Peyer's patch (tissue), 4 donors: ENCODE results near the gene NAIP.

GRCh38 chr5:68220204-68220718 lies 4.7 kb downstream of the PIK3R1 start:
- PRO-cap = no peak
- RAMPAGE, long total RNA, 4 experiments = no peak in any of the 4 experiments

DNA sequence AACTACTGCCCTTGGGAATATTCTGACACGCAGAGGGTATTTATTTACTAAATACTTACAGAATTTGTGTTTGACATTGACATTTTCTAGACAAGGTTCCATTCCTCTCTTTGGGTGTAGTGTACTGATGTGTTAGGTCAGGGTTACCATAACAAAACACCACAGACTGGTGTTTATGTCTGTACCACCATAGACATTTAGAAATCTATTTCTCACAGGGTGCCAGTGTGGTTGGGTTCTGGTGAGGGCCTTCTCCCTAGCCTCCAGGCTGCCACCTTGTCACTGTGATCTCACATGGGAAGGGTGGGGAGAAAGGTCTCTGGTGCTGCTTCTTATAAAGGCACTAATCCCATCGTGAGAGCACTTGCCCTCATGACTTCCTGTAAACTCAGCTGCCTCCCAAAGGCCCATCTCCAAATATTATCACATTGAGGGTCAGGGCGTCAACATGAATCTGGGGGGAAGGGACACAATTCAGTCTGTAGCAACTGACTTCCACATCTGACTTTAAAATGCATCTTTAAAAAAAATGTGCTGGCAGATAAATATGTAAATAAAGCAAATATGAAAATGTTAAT lies 49.8 kb downstream of the PIK3R1 start:
- PRO-cap = no peak
- RAMPAGE, long total RNA, 4 experiments = no peak in any of the 4 experiments

DNA sequence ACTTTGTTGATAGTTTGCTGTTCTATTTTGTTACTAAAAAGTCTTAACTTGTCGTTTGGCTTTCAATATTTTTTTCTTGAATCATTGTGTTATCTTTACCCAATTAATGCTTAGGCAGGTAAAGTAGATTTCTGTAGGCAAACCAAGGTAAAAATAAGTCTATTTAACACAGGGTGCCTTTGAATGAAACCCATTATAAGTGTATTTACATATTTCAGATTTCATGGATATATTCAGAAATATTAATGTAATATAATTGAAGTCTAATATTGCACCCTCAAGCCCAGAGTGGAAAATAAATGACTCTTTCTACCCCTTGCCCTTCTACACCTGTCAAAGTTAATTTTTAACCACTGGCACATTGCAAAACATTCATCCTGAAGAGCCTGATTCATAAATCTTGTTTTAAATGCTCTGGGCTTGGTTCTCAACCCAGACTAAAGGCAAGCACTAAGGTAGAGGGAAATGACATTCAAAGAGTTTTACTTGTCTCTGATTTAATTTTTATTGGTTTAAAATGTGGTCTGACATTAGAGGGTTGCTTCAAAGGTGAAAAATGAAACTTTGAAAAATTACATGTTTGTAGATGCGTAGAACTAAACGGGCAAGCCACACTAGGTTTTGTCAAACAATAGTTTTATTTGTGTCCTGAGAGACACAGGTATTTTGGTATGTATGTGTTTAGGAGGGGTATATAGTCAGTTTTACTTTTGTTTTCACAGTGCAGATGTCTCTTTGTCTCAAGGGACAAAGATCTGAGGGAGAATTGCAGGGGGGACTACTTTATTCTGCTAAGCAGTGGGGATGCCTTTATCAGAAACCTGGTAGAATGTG lies 69.6 kb downstream of the PIK3R1 start:
- PRO-cap = unidirectional peak, plus-strand start at position 408 of the sequence
- RAMPAGE, long total RNA, 4 experiments = no peak in any of the 4 experiments

GRCh38 chr5:68288914-68289016 lies 73.2 kb downstream of the PIK3R1 start:
- PRO-cap = no peak
- RAMPAGE, long total RNA, 4 experiments = no peak in any of the 4 experiments

- PRO-cap = no peak
- RAMPAGE, long total RNA, 4 experiments = no peak in any of the 4 experiments
These were observed 73.8 kb downstream of the PIK3R1 start for GRCh38 chr5:68289225-68289985.

DNA sequence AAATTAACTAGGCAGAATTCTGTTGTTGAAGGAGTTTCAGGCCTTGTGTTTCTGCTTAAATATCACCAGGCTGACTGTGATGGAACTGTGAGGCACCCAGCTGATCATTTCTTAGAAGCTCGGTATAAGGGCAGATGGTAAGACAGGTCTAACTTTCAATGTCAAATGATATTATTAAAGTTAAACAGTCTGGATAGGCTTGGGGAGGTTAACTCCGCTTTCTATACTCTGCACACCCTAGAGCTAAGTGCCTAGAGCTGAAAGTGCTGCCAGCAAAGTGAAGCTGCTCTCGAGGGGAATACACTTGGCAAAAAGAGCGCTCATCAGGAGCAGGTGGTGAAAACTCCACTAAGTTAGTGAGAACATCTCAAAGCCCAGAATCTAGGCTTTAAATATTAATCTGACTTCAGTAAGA lies 349.7 kb upstream of the SLC30A5 start:
- PRO-cap = no peak
- RAMPAGE, long total RNA, 4 experiments = no peak in any of the 4 experiments

DNA sequence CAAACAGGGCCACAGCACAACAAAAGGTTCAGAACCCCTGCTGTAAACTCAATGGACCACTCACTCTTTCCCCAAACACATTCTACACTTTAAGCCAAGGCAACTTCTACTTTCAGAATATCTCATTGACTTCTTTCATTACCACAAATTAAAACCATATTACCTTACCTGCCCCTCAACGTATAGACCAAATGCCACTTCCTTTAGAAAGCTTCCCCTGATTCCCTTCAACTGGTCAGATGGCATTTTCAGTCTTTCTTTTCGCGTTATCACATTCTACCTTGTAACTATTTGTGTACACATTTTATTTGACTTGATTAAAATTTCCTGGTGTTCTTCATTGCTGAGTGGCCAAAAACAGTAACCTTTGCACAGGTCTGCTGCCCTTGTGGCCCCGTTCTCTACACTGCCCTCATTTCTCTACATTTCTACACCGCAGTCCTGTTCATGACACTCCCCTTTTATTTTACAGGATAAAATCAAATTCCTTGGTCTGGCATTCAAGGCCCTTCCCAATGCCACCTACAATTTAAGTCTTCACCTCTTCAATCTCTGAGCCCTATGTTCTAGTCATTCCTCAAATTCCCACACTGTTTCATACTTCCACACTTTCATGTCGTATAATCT lies 334.3 kb upstream of the SLC30A5 start:
- PRO-cap = no peak
- RAMPAGE, long total RNA, 4 experiments = no peak in any of the 4 experiments

DNA sequence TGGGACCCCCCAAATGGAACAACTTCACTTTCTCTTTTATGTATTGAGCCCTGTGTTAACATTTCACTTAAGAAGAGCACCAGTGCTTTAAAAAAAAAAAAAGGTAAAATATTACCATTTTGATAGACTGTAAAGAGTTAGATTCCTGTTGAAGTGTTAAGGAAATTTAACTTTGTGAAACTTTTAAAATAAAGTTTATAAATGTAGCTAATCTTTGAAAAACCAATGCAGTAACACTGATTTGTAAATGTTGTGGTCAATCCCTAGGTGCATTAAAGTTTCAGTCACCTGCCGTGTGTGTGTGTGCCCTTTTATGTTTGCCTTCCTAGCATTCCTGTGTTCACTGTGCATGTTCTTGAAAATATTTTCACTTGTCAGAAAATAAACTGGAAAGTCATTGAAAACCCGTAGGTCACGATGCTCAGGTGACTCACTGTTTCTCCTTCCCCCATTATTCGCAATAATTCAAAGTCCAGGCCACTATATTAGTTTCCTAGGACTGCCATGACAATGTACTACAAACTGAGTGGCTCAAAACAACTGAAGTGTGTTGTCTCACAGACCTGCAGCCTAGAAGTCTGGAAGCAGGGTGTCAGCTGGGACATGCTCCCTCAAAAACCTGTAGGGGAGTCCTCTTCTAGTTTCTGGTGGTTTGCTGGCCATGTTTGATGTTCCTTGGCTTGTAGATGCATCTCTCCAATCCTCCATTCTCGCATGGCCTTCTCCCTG lies 29.2 kb downstream of the MARVELD2 start:
- PRO-cap = no peak
- RAMPAGE, long total RNA, 4 experiments = no peak in any of the 4 experiments

GRCh38 chr5:69492927-69493147 lies 247 bp downstream of the OCLN start:
- PRO-cap = unidirectional peak, plus-strand start at chr5:69493053
- RAMPAGE, long total RNA, 4 experiments = no peak in any of the 4 experiments

DNA sequence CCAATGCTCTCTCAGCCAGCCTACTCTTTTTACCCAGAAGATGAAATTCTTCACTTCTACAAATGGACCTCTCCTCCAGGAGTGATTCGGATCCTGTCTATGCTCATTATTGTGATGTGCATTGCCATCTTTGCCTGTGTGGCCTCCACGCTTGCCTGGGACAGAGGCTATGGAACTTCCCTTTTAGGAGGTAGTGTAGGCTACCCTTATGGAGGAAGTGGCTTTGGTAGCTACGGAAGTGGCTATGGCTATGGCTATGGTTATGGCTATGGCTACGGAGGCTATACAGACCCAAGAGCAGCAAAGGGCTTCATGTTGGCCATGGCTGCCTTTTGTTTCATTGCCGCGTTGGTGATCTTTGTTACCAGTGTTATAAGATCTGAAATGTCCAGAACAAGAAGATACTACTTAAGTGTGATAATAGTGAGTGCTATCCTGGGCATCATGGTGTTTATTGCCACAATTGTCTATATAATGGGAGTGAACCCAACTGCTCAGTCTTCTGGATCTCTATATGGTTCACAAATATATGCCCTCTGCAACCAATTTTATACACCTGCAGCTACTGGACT lies 16.7 kb downstream of the OCLN start:
- PRO-cap = no peak
- RAMPAGE, long total RNA, 4 experiments = start-site peak on the plus strand in 1 of 4 experiments, centred at position 58 of the sequence, 32 reads per replicate

DNA sequence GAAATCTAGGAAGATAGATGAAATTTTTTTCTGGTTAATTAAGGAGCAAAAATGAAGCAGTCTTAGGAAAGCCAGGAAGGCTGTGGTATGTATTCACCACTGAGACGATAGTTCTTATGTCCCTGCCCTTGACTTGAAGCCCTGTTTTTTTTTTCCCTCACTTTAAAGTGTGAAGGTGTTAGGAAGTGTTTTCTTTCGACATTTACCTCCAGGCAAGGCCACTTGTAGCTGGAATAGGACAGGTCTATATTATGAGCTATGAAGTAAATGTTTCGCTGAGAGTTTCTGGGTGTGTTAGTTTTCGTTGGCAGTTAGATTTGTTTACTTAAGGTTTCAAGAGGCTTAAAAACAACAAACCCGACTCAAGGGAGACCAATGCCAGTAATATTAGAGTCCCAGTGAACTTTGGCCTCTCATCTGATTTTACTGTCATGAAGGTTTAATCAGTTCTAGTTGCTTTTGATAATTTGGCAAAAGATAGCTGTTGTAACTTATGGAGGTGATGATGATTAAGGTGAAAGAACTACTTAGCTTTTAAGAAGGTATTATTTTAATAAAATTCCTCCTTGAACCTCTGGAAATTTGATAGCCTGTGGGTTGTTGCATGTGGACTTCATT lies 25.2 kb downstream of the OCLN start:
- PRO-cap = no peak
- RAMPAGE, long total RNA, 4 experiments = no peak in any of the 4 experiments

DNA sequence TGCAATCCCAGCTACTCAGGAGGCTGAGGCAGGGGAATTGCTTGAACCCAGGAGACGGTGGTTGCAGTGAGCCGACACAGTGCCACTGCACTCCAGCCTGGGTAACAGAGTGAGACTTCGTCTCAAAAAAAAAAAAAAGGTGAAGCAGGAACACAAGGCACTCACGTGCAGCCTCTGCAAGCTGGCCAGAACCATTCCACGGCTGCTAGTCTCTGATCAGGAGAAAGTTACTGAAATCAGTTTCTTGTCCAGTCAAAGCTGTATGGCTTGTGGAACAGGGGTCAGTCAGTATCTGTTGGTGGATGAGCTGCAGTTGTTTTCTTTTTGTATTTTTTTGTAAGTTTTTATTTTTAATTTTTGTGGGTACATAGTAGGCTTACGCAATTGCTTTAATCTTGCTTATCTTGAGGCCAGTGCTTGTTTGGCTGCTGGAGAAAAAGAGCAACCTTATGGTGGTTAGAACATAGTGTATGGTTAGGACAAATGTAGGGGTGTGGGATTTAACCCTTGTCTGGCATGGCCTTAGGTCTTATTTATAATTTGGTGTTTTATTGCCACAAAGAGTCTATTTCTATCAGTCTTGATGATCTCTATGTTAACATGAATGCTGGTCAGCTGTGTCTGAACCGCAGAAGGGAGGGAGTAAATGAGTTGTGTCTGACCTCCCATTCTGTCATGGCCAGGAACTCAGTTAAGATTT lies 32.7 kb upstream of the GTF2H2C start:
- PRO-cap = no peak
- RAMPAGE, long total RNA, 4 experiments = start-site peak on the plus strand in 1 of 4 experiments, centred at position 354 of the sequence, 20 reads per replicate

GRCh38 chr5:70400910-70401846 lies 351.7 kb downstream of the SMN2 start:
- PRO-cap = unidirectional peak, plus-strand start at chr5:70401133; bidirectional peak, plus-strand start at chr5:70401501, minus-strand start at chr5:70401378
- RAMPAGE, long total RNA, 4 experiments = start-site peak on the plus strand in 1 of 4 experiments, at chr5:70401503-70401512 at its widest, 20 reads per replicate

GRCh38 chr5:71025198-71025599 lies at the start of gene NAIP:
Gene NAIP (minus strand): TSS chr5:71025339.
- PRO-cap = no peak
- RAMPAGE, long total RNA, 4 experiments = no peak in any of the 4 experiments

GRCh38 chr5:71441505-71442070 lies 13.9 kb upstream of the BDP1 start:
- PRO-cap = no peak
- RAMPAGE, long total RNA, 4 experiments = no peak in any of the 4 experiments

DNA sequence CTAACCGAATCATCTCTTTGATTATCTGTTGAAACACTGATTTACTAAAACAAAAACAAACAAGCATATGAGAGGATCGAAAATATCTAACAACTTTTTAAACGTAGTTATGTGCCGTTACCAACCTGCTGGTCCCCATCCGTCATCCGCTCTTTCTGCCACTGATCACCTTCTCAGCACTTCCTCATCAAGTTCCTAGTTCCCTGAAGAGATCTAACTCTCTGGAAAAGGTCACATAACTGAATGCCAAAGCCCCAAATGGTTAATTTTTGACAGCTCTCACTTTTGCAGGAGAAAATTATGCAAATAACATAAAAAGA lies 8.9 kb upstream of the BDP1 start:
- PRO-cap = no peak
- RAMPAGE, long total RNA, 4 experiments = no peak in any of the 4 experiments

DNA sequence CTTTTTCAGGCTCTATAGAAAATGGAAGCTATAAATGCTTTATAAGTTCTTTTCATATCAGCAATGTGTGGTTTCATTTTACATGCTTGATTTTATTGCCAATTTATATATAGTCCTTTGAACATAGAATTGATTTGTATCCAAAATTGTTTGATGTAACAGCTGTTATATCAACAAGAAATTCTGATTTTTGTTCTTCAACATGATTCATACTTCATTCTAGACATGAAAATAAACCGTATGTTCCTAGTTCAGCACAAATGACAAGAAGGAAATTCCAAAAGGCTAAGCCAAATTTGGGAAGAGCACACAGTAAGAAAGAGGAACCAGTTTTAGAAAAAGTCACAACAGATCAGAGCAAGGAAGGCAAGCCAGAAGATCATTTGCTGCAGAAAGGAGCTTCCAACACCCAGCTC lies 65.1 kb upstream of the MCCC2 start:
- PRO-cap = no peak
- RAMPAGE, long total RNA, 4 experiments = start-site peak on the plus strand in 1 of 4 experiments, centred at positions 253 to 352 of the sequence, 8 to 16 reads per replicate

- PRO-cap = no peak
- RAMPAGE, long total RNA, 4 experiments = no peak in any of the 4 experiments
These were observed 184.8 kb upstream of the MAP1B start for GRCh38 chr5:71922492-71922946.

DNA sequence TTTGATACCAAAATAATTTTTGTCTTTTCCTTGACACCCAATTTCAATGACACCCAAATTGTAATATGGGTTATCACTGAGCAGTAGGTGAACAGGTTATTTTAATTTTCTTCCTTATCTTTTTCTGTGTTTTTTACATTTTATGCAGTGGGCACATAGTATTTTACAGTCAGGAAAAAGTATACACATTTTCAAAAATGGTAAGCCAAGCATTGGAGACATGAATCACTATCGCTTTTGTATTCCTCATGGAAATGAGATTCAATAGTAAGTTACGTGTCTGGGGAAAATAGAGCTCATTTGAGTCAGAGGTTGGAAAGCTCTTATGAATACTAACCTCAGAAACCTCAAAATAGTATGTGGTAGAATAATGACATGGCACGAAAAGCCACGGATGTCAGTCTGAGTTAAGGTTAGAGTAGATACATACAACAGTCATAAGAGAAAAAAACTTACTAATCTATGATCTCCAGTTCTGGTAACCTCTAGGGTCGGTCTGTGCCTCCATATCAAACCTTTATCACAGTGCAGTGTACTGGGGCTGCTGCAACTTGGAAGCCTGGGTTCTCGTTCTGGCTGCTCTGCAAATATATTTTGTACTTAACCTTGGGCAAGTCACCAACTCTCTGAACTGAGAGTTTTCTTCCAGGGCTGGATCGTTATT lies 31.6 kb downstream of the MAP1B start:
- PRO-cap = no peak
- RAMPAGE, long total RNA, 4 experiments = no peak in any of the 4 experiments

- PRO-cap = no peak
- RAMPAGE, long total RNA, 4 experiments = start-site peak on the plus strand in 1 of 4 experiments, at chr5:72203658-72203742 at its widest, 9 reads per replicate
These were observed 96.2 kb downstream of the MAP1B start for GRCh38 chr5:72203403-72204034.